ENCODE measurements around a stretch of chr3.

DNA sequence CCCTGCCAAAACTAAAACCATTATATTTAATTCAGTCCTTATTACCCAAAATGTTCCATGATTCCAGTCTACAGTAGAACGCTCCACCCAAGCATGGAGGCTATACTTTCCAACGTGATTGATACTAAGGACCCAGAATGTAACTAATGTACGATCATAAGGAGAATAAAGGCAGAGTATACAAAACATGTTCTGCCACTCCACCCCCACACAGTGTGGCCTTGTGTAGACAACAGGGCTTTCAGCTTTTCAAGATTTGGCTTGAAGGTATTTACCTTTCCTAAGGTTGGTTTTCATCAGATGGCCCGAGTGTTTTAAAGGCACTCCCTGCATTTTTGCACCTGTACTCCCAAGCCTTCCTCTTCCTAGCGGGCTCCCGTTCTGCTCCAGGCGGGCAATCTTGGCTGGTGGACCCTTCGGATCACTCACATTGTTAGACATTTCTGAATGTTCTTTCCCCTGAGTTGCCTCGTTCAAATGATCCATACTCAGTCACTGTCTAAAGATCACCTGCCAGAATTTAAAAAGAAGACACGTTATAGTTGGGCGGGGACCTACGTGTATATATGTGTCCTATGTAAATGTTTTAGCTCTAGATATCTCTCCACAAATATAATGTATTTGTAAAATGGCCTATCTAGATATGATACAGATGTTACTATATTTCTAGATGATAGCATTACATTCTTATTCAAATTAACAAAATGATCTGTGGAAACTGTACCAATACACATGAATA lies 4.5 kb downstream of the SATB1 start:
- PRO-cap = no peak

GRCh38 chr3:18422923-18423292 lies 2.2 kb downstream of the SATB1 start:
- PRO-cap = no peak

DNA sequence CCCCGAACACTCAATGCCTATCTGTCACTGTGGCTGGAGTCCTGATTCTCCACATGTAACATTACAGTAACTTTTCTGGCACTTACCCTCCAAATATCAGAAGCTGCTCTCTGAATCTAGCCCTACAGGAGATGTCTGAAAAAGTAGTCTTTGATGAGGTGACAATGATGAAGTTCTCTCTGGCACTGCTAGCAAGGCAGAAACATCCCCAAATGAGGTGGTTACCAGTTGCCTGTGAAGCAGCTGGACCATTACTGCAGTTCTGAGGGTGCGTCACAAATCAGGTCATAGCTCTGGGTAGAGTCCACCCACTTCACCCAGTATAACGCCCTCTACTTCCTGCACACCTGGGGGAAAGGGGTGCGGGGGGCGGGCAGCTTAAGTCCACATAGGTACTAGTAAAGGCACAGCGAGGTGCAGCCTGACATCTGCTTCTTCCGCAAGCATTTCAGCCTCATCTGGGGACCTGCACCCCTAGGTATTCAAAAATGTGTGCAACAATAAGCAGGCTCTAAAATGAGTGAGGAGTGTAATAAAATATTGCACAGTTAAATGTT lies 13.4 kb upstream of the SATB1 start:
- PRO-cap = no peak

DNA sequence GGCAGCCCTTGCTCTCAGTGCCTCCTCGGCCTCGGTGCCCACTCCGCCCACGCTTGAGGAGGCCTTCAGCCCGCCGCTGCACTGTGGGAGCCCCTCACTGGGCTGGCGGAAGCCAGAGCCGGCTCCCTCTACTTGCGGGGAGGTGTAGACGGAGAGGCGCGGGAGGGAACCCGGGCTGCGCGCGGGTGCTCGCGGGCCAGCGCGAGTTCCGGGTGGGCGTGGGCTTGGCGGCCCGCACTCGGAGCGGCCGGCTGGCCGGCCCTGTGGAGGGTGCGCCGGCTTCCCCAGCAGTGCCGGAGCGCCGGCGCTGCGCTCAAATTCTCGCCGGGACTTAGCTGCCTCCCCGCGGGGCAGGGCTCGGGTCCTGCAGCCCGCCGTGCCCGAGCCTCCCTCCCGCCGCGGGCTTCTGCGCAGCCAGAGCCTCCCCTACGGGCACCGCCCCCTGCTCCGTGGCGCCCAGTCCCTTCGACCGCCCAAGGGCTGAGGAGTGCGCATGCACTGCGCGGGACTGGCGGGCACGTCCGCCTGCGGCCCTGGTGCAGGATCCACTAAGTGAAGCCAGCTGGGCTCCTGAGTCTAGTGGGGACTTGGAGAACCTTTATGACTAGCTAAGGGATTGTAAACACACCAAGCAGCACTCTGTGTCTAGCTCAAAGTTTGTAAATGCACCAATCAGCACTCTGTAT lies 231.5 kb downstream of the EFHB start:
- PRO-cap = no peak

DNA sequence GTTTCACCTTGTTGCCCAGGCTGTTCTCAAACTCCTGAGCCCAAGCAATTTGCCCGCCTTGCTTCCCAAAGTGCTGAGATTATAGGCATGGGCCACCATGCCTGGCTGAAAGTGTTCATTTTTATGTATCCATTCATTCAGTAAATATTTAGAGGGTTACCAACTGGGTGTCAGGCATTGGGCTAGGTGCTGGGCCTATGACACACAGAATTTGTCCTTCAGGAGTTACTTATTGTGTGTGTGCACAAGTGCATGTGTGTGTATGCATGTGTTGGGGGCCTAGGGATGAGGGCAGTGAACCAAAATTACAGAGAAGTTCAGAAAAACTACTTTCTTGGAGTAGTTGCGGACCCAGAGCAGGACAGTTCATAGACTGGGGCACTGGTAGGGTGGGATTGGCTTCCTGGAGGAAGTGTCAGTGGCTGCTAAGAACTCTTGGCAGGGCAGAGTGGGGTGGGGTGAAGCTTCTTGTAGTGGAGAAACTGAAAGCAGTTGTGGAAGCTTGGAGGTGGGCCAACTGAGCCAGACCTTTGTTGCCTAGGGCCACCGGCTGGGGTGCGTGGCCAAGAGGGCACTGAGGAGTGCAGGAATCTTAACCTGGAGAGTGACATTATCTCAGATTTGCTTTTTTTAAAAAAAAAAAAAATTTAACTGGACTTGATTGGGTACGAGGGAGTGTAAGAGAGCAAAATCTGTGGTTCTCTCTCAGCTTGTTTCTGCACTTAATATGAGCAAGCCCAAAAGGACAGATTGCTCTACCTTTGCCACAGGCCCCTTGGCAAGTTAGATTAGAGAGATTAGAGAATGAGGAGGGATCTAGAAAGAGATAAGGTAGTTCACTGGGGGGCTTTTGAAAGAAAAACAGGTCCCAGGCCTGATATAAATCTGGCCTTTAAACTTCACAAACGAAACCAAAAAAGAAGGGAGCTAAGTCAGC lies 3.1 kb downstream of the KAT2B start:
- PRO-cap = no peak

DNA sequence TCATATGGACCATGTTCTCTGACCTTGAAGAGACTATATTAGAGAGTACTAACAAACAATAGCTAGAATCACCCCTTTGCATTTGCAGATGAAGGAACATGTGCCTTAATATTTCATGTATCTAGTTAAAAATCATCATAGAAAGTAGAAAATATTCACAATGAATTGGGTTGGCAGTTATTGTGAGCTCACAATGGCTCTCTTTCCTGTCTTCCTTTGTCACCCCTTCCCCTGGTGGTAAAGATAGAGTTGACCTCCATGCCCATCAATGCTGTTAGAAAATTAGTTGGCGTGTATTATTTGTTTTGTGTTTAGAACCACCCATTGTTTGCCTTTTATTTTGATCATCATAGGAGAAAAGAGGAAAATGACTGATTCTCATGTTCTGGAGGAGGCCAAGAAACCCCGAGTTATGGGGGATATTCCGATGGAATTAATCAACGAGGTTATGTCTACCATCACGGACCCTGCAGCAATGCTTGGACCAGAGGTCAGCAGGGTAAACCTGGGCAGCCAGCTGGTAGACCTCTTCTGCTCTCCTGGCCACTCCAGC lies 63.6 kb downstream of the SGO1 start:
- PRO-cap = no peak

DNA sequence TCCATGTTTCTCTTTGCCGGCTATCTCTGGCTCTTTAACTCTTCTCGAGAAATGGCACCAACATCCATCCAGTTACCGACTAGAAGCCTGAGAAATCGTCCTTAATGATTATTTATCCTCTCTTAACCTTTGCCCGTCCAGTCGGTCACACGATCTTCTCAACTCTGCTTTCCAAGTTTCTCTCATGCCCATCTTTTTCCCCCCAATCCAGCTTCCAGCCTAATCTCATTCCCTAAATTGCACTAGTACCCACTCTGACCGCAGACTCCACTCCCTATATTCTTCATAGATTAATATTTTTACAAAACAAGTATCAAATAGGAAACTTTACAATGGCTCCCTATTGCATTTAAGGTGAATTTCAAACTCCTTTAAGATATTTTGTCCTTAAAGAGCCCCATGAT lies 691 bp upstream of the SGO1 start:
- PRO-cap = no peak

- PRO-cap = no peak
These were observed 46.9 kb upstream of the SGO1 start for GRCh38 chr3:20232973-20233172.

GRCh38 chr3:21785804-21786167 lies 34.8 kb upstream of the ZNF385D start:
- PRO-cap = no peak

- PRO-cap = no peak
These were observed 161.7 kb downstream of the UBE2E2 start for GRCh38 chr3:23364770-23365241.

- PRO-cap = no peak
These were observed 1.5 kb upstream of the UBE2E1 start for GRCh38 chr3:23804167-23804686.

GRCh38 chr3:23820638-23821578 lies 15.2 kb downstream of the UBE2E1 start:
- PRO-cap = no peak

GRCh38 chr3:24365186-24365511 lies 129.5 kb downstream of the THRB start:
- PRO-cap = no peak

DNA sequence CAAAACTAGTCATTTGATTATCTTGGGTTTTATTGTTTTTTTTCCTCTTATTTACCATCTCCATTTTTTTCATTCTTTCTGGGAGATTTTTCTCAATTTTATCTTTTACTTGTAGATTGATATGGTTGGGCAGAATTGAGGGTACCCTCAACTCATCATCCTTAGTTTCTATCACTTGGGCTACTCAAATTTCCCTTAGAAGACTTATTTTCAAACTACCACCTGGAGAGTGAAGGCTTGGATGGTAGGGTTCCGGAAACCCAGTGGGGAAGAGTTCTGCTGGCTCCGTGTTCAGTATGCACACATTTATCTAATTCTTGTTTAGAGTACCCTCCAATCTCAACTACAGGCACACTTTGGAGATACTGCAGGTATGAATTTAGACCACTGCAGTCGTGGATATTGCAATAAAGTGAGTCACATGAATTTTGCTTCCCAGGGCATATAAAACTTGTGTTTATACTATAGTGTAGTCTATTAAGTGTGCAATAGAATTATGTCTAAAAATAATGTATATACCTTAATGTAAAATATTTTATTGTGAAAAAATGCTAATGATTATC lies 28.3 kb downstream of the THRB start:
- PRO-cap = no peak

DNA sequence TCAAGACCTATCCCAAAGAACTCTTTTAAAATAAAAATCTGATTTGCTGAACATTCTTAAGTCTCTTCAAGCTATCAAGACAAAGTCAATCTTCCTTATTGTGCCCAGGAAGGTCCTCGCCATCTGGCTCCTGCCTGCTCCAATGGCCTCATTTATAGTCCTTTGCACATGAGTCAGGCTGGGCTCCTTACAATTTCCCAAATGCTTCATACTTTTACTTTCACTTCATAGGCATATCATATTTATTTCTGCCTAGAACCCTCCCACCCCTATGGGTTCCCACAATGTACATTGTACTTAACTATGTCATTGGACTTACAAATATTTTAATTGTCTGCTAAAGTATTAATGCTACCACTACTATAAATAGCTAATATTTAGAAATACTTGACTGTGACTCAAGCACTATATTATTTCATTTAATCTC lies 9.1 kb downstream of the THRB start:
- PRO-cap = no peak

DNA sequence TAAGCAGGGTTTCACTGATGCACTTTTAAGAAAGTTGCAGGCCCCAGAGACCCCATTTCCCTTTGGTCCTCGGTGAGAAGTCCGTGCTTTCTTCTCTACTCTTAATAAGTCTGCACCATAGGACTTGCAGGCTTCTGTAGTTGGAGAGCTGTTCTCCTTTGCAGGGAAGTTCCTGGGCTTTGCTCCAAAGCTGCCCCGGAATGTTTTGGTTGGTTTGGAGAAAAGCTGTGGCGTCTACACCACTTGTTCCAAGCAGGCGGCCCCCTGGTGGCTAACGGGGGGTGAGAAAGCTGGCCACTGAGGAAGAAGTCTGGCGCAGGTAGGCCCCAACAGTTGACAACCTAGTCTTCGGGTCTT lies 1.8 kb upstream of the THRB start:
- PRO-cap = no peak

- PRO-cap = no peak
These were observed 325.3 kb upstream of the THRB start for GRCh38 chr3:24820019-24820344.

GRCh38 chr3:24829143-24829469 lies 334.5 kb upstream of the THRB start:
- PRO-cap = no peak

DNA sequence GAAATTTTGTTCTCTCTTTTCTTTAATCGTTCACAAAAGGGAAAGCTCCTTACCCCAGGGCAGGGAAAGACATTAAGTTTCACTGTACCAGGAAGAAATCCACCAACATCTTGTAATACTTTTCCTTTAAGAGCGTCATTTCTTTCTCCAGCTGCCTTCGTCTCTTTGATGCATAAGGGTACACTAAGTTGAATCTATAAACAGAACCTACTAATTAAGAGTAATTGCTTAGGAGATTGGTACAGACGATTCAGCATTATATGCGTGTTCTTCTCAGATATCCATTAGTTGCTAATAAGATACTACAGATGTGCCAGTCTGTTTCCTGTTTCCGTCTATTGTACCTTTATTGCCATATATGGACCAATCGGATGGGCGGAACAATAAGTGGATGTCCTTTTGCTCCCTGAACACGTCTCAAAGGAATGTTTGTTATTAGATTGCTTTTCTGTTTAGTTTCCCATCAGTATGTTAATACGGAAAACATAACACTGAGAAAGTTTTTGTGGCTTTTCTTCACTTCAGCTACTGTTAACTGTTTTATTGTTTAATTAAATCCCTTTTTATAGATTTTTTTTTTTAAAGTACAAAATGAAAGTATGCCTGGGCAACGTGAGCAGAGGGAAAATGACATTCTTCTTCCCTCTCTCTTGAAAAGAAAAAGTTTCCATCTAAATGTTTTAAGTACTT lies 276.6 kb upstream of the RARB start:
- PRO-cap = no peak

DNA sequence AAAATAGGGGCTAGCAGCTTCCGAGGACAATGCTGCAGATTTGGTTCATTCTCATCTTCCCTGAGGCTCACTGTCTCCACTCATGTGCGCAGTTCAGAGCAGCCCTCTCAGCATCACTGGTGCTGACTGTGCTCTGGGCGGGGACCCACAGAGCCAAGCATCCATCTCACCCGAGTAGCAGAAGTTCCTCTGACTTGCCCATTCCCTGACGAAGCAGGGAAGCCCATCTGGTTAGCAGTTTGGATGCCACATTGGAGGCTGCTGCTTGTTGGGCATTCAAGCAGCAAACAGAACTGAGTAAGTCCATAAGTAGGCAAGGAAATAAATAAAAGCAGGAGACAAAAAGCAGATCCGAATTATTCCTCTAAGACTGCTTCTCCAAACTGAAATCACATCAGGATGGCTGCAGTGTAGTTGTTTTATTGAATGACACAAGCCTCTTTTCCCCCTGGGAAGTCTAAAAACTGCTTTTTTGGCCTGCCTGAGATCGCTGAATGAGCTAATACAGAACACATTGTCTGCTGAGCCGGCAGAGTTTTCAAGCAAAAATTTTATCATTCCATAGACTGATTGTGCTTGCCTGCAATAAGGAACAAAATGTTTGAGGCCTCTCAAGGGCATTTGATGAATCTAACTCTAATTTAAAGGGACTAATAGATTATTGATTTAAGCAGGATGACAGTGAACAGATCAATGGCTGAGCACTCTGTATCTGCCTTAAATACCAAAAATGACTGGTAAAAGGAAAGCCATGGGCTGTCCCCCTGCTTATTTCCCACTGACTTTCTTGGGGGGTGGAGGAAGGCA lies 27.7 kb downstream of the RARB start:
- PRO-cap = no peak

Measured in left common carotid artery plus branches (tissue), 1 donor.